Glomerular endothelial cell (primary cell): ENCODE data around the genes RBFOX2, APOL4, APOL2, APOL1 and CSF2RB.

DNA sequence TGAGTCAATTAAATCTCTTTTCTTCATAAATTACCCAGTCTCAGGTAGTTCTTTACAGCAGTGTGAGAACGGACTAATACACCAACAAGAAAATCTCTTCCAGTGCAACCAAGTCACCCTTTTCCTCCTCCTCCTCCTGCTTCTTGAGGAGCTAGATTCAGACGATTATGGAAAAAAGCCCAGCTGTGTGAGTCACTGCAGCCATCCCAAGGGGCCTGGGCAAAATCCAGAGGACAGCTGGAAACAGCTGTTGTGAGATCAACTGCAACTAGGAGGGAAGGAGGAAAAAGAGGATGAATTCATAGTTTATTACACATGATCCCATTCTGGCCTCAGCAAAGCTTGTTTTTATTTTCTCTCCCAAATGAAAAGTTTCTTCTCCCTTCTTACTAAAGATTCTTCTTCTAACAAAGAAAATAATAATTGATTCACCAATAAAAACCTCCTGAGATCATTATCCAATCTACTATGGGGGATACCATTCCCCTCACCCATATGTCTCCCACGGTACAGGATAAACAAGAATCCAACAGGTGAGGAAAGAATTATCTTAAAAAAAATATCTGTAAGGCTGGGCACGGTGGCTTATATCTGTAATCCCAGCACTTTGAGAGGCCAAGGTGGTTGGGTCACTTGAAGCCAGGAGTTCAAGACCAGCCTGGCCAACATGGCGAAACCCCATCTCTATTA, 32.7 kb downstream of the RBFOX2 start:
- RAMPAGE, long total RNA, result no peak

GRCh38 chr22:36028175-36029038, at the start of gene RBFOX2:
RBFOX2 (minus strand) TSS chr22:36028824.
- RAMPAGE, long total RNA, result no peak

DNA sequence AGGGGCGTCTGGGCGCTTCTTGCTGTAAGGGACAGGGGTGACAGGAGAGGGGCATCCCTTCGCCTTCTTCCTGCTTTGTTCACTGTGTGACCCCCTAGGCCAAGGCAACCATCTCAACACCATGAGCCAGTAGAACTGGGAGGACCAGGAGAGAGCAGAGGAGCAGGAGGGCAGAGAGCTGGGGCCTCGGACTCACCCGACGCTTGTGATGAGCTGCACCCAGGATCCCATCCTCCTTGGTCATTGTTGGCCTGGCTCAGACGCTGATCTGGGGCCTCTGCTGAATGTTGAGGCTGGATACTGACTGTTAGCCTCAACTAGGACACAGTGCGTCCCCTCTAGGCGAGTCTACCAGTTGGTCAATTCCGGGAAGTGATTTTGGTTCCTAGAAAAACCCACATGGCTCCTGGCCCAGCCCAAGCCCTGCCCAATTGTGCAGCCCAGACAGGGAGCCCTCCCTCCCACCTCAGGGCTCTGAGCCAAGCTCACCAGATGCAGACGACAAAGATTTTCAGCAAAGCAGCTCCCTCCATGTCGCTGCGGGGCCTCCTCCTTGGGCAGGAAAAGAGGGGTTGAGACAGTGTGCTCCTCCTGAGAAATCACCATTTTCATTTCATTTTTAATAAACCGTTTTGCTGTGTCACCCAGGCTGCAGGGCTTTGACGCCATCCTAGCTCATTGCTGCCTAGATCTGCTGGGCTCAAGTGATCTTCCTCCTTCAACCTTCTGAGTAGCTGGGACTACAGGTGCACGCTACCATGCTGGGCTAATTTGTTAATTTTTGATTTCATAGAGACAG, at the start of gene APOL4:
Gene APOL4, minus strand, starts transcription at position 306 of the 799 bp plus-strand sequence.
- RAMPAGE, long total RNA, result no peak

- RAMPAGE, long total RNA, result no peak
Observed at GRCh38 chr22:36238799-36239824, at the start of gene APOL2. APOL2 (minus strand) TSS chr22:36239527.

GRCh38 chr22:36252601-36253719, at the start of gene APOL1:
APOL1 (plus strand) TSS chr22:36253133.
- RAMPAGE, long total RNA, result start-site peak on the plus strand at chr22:36253088-36253148, 220 and 192 reads in 2 replicates

DNA sequence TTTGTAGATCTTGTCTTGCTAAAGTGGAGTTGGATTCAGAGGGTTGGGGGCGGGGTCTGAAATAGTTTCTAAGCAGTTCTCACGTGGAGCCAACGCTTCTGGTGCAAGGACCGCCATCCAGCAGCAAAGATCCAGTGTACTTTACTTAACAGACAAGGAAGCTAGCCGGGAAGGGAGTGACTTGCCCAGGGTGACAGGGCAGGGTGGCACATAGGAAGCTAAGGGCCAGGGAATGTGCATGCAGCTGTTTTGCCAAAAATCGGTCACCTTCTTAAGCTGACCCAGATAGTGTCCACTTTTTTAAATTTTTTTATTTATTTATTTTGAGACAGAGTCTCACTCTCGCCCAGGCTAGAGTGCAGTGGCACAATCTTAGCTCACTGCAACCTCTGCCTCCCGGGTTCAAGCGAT, 27.5 kb downstream of the APOL1 start:
- RAMPAGE, long total RNA, result no peak

GRCh38 chr22:36317489-36318232, 64.7 kb downstream of the APOL1 start:
- RAMPAGE, long total RNA, result no peak

GRCh38 chr22:36338719-36339105, 49.1 kb downstream of the MYH9 start:
- RAMPAGE, long total RNA, result no peak

DNA sequence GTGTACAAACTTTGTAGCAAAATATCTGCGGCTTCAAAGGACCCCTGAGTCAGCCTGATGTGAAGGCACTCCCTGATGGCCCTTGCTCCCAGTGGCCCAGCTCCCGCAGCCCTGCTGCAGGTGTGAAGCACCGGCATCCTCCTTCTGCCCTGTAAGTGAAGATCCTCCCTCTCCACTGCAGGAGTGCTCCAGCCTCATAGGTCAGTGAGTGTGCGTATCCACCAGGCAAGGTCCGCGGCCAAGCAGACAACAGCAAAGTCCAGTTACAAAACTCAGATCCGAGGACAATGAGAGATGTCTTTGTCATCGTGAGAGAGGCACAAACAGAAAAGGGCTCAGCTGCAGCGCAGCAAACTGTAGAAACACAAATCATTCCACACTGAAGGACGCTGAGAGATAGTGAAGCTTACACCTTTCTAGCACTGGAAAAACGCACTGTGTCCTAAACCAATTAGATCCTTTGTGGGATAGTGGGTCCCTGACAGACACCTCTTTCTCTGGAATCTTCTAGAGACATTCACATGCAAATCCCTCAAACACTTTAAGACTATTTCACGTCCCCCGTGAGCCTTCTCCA, 46.1 kb downstream of the MYH9 start:
- RAMPAGE, long total RNA, result no peak

GRCh38 chr22:36351608-36352478, 35.9 kb downstream of the MYH9 start:
- RAMPAGE, long total RNA, result no peak

- RAMPAGE, long total RNA, result no peak
Observed at GRCh38 chr22:36357778-36358147, 30.0 kb downstream of the MYH9 start.

- RAMPAGE, long total RNA, result no peak
Observed at GRCh38 chr22:36364007-36364824, 23.6 kb downstream of the MYH9 start.

- RAMPAGE, long total RNA, result no peak
Observed at GRCh38 chr22:36409755-36410751, 22.3 kb upstream of the MYH9 start.

DNA sequence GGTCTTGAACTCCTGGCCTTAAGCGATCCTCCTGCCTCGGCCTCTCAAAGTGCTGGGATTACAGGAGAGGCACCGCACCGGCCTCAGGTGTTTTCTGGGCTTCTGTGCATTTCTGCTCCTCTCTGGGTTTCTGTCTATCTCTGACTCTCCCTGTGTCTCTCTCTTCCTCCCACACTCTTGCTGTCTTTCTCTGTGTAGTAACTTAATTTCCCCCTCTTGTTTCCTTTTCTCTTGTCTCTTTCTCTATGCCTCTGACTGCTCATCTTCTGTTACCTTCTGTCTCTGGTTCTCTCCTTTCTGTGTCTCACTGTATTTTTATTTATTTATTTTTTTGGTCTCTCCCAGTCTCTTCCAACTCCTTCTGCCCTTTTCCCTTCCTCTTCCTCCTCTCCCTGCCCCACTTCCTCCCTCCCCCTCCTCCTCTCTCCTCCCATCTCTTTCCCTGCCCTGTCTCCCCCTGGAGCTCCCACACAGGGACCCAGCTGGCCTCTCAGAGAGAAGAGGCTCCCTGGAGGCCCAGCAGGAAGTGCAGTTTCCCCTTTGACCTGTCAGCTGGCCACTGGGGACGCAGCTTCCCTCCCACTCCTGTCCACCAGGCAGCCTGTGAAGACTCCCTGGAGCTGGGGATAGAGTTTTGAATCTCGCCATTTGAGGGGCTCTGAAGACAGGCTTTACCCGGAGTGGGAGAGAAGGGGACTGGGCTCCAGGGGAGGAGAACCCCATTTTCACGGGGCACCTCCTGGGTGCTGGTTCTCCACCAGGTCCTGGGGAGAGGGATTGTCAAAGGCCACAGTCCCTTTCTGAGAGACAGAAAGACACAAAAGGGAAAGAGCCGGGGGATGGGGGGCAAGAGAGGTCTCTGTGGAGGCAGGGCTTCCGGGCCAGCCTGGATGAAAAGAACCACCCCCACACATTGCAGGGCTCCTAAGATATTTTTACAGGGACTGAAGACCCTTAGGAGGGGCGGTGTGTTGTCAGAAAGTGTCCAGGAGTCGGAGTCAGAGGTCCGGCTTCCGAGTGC, 38.4 kb upstream of the MYH9 start:
- RAMPAGE, long total RNA, result no peak

DNA sequence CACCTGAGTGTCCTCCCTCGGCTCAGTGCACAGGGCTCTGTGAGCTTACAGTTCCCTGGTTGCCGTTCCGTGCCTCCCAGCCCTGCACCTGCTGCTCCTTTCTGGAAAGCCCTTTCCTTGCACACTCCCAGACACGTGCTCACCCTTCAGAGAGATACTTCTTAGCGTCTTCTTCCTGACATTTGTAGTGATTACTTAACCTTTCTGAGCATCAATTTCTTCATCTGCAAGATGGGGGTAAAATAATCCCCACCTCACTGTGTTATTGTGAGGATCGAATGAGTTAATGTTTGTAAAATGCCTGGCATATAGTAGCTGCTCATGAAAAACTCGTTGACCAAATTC, 25.5 kb downstream of the TXN2 start:
- RAMPAGE, long total RNA, result no peak

DNA sequence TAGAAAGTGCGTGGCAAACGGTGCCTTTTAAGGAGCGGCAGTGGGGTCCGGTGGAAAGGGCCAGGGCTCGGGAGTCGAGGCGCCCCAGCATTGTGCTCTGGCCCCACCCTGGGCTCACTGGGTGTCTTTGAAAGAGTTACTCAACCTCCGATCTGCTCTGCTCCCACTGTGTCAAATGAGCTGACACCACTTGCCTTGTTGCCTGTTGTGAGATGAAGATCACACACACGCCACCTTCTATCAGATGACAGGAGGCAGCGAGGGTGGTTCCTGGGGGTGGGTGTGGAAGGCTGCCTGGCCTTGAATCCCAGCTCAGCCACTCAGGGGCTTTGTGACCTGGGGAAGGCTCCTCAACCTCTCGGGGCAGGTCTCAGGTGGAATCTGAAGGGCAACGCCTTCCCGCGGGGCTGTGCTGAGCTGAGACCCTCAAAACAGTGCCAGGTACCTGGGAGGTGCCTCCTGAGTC, 15.7 kb downstream of the TXN2 start:
- RAMPAGE, long total RNA, result no peak

DNA sequence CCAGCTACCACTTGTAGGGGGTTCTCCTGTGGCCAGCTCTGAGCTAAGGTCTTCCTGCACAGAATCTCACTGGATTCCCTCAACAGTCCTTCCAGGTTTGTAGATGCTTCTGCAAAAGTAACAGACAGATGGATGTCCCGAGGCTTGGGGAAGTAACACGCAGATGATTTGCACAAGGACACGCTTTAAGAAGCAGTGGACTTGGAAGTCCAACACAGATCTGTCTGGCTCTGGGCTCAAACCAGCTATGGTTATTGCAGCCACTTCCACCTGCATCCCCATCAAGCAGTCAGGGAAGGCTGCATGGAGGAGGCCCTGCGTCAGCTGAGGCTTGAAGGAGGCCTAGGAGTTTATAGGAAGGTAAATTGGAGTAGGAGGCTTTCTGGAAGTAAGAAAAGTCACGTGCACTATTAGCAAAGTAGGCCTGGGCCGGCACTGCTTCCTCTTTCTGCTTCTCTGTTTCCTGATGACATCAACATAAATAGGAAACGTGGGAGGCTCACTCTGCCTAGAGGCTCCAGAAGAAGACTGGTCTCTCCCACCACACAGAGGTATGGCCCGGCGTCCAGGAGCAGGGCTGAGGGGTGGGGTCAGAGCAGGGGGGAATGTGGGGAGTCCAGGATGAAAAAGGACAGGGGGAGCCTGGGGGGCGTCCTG, at the start of gene CSF2RB:
Gene CSF2RB, plus strand, starts transcription at position 502 of the 657 bp plus-strand sequence.
- RAMPAGE, long total RNA, result no peak

DNA sequence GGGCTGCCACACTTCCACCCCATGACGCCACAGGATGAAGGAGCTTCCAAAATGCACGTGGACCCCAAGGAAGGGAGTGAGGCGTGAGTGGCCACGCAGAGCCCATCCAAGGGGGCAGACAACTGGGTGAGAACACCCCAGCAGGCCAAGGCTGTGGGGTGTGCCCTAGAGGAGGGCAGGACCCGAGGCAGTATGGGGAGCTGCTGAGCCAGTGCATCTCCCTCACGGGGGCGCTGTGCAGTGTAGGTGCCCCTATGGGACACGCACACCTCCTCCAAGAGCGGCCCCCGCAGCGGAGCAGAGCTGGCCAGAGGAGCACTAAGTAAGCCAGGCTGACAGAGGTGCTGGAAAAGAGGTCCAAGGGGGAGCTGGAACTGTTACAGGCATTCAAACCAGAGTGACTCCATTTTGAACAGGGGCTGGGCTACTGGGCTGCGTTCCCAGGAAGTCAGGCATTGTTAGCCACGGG, 30.3 kb downstream of the TEX33 start:
- RAMPAGE, long total RNA, result no peak

GRCh38 chr22:36977764-36978447, 29.7 kb downstream of the TEX33 start:
- RAMPAGE, long total RNA, result no peak

GRCh38 chr22:37170182-37170545, 17.9 kb downstream of the C1QTNF6 start:
- RAMPAGE, long total RNA, result no peak